Gastrocnemius medialis (tissue), 3 donors: ENCODE results near the genes TDRD9 and AKT1.

GRCh38 chr14:103556345-103556670, 6.1 kb downstream of the BAG5 start:
- PRO-cap: no peak
- RAMPAGE, long total RNA, 3 experiments: no peak in any of the 3 experiments

GRCh38 chr14:103698738-103699080, 16.5 kb downstream of the XRCC3 start:
- PRO-cap: no peak
- RAMPAGE, long total RNA, 3 experiments: no peak in any of the 3 experiments

DNA sequence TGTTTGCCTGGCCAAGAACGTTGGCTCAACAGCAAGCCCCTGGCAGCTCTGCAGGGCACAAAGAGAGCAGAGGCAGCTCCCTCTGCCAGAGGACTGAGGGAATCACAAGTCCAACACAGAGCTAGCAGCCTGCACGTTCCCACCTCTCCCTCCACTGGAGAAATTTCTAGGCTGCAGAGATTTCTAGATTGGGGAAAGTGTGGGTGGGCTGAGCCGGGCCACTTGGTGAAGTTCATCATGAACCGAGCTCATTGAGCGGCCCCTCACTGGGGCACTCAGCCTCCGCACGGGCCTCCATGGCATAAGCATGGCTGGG, 19.8 kb downstream of the ZFYVE21 start:
- PRO-cap: no peak
- RAMPAGE, long total RNA, 3 experiments: no peak in any of the 3 experiments

DNA sequence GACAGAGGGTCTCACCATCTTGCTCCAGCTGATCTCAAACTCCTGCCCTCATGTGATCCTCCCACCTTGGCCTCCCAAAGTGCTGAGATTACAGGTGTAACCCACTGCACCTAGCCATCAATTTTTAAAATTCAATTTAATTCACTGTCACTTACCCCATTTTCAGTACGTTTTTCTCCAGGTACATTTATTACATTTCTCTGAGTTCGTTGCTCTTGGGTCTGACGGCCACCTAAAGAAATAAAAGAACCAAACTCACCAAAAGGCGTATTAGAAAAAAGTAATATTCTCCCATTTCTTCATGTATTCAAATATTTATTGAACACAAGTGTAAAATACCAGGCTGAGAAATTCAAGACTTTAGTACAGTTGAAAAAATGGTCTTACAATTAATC, 63.0 kb downstream of the ZFYVE21 start:
- PRO-cap: no peak
- RAMPAGE, long total RNA, 3 experiments: no peak in any of the 3 experiments

DNA sequence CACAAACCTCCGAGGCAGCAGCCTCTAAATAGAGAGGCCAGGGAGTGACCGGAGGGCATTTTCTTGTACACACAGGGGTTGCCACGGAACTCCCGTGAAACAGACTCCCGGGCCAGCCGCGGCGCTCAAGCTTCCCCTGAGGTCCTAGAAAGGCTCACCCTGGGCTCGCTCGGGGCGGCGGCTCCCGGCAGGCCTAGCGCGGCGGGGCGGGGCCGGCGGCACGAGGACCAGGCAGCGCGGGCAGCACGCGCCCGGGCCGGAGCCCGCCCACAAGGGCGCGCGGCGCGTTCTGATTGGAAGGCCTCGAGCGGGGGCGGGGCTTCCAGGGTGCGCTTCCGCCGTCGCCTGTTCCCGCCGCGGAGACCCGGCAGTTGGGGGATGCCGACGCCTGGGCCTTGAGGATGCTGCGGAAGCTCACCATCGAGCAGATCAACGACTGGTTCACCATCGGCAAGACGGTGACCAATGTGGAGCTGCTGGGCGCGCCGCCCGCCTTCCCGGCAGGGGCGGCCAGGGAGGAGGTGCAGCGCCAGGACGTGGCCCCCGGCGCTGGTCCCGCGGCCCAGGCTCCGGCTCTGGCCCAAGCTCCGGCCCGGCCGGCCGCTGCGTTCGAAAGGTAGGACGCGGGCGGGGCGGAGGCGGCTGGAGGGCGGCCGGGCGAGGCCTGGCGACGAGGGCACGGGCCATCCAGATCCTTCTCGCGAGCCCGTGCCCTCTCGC, at the start of gene TDRD9:
TSS of gene TDRD9 (plus strand) at position 348 of the 720 bp plus-strand sequence.
- PRO-cap: no peak
- RAMPAGE, long total RNA, 3 experiments: no peak in any of the 3 experiments

DNA sequence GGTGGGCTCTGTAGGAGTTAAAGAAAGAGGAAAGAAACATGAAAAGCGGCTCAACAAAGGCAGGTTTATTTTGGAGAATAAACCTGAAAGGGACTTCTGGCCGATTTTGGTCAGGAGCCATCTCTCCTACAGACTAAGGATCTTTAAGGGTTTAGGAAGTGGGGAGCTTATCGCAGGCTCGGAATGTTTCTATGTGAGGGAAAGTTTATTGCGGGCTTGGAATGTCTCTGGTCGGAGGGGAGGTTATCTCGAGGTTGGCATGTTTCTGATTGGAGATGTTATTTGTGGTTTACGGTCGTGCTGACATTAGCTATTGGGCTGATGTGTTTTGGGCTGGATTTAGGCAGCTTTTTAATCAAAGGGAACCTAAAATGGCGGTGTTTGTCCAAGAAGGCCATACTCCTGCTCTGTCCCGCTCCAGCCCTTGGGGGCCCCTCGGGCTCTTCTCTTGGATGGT, 940 bp upstream of the ASPG start:
- PRO-cap: no peak
- RAMPAGE, long total RNA, 3 experiments: no peak in any of the 3 experiments

- PRO-cap: no peak
- RAMPAGE, long total RNA, 3 experiments: no peak in any of the 3 experiments
Measured at GRCh38 chr14:104150190-104150555, 11.8 kb downstream of the KIF26A start.

GRCh38 chr14:104581985-104582691, 2.6 kb downstream of the C14orf180 start:
- PRO-cap: no peak
- RAMPAGE, long total RNA, 3 experiments: no peak in any of the 3 experiments

DNA sequence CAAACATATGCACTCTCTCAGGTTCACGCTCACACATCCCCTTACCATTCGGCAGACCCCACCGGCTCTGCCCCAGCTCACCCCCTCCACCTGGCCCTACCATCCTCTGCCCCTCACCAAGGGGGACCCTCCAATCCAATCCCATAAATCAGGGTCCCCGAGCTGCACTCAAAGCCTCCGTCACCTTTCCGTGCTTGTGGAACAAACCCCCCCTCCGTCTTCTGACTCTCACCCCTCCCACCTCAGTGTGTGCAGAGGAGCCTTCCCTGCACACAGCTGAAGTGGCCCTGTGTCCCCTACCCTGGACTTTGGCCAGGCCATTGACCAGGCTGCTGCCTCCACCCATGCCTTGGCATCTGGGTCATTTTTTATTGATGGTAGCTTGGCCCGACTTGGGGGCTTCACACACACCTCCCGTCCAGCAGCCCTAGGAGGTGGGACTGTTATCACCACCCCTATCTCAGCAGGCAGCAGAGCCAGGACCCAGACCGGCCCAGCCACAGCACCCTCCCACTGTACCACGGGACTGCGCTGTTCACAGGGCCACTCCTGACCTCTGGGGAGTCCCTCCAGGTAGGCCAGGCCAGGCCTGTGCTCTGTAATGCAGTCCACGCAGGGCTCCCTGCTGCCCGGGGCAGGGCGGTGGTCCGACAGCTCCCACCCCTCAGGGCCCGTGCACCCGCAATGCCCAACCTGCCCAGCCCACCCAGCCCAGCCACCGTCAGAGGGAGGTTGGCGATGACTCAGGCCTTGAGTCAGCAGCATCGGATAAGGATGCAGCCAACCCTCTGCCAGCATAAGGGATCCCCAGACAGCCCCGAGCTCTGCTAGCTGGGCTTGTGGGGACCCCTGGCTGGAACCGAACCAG, 9.3 kb upstream of the INF2 start:
- PRO-cap: no peak
- RAMPAGE, long total RNA, 3 experiments: no peak in any of the 3 experiments

GRCh38 chr14:104695410-104695717, 5.9 kb downstream of the INF2 start:
- PRO-cap: no peak
- RAMPAGE, long total RNA, 3 experiments: no peak in any of the 3 experiments

DNA sequence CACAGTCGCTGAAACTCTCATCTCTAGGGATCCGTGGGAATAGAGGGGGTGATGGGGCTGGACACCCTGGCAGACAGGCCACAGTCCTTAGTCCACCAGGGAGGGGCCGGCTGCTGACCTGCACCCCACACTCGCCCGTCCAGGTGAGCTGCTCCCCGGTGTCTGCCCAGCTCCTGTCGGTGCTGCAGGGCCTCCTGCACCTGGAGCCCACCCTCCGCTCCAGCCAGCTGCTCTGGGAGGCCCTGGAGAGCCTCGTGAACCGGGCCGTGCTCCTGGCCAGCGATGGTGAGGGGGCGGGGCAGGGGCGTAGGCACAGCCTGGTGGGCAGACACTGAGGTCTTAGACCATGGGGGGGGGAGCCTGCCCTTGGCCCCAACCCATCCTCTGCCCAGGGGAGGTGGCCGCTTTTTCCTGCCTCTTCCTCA, 17.2 kb upstream of the ADSS1 start:
- PRO-cap: no peak
- RAMPAGE, long total RNA, 3 experiments: no peak in any of the 3 experiments

- PRO-cap: no peak
- RAMPAGE, long total RNA, 3 experiments: no peak in any of the 3 experiments
Measured at GRCh38 chr14:104789749-104790271, 5.7 kb downstream of the AKT1 start.

GRCh38 chr14:104793856-104794530, 1.6 kb downstream of the AKT1 start:
- PRO-cap: no peak
- RAMPAGE, long total RNA, 3 experiments: no peak in any of the 3 experiments

DNA sequence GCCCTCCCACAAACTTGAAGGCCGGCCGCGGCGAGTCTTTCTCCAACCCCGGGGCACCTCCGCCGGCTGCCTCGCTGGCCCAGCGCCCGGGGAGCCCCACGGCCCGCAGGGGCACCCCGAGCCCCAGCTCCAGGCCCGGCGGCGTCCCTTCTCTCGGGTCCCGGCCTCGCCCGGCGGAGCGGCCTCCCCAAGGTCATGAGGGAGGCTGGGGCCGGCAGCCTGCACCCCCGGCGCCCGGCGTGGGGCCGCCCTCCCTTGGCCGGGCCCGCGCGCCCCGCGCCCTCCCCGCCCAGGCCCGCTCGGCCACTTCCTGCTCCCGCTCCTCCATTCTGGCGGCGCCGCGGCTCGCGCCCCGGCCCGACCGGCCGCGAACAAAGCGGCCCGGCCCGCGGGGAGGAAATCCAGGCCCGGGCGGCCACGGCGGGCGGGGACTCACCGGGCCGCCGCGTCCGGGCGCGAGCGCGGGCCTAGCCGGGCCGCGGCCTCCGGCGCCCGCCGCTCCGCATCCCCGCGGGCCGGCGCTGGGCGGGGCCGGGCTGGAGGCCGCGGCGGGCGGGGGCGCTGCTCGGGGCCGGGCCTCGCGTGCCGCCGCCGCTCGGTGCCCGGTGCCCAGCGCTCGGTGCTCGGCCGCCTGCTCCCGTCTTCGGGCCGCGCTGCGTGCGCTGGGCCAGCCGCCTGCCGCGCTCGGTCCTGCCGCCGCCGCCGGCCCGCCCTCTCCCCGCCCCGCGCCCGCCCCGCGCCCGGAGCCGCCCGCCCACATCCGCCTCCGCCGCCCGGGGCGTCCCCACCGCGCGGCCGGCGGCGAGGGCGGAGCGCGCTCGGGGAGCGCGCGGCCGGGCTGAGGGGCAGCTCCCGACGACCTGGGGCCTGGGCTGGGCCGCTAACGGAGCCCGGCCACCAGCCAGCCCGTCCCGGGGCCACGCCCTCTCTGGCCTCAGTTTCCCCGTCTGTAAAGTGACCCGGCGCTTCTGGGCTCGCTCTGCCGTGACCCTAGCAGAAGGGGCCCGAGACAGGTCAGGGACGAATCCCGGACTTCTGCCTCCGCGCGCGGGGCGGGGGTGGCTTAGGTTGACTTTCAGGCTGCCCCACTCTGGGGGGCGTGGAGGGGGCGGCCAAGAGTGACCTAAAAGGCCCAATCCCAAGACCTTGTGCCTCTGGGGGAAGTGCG, at the start of gene AKT1:
TSS of gene AKT1 (minus strand) at position 701 of the 1,168 bp plus-strand sequence.
- PRO-cap: bidirectional peak, plus-strand start at position 787 of the sequence, minus-strand start at position 656 of the sequence
- RAMPAGE, long total RNA, 3 experiments: no peak in any of the 3 experiments

GRCh38 chr14:104799097-104799534, 1.8 kb upstream of the ZBTB42 start:
- PRO-cap: no peak
- RAMPAGE, long total RNA, 3 experiments: no peak in any of the 3 experiments

GRCh38 chr14:104872647-104873220, 7.7 kb downstream of the CEP170B start:
- PRO-cap: no peak
- RAMPAGE, long total RNA, 3 experiments: no peak in any of the 3 experiments

- PRO-cap: no peak
- RAMPAGE, long total RNA, 3 experiments: no peak in any of the 3 experiments
Measured at GRCh38 chr14:105019152-105019571, 1.7 kb downstream of the CDCA4 start.

DNA sequence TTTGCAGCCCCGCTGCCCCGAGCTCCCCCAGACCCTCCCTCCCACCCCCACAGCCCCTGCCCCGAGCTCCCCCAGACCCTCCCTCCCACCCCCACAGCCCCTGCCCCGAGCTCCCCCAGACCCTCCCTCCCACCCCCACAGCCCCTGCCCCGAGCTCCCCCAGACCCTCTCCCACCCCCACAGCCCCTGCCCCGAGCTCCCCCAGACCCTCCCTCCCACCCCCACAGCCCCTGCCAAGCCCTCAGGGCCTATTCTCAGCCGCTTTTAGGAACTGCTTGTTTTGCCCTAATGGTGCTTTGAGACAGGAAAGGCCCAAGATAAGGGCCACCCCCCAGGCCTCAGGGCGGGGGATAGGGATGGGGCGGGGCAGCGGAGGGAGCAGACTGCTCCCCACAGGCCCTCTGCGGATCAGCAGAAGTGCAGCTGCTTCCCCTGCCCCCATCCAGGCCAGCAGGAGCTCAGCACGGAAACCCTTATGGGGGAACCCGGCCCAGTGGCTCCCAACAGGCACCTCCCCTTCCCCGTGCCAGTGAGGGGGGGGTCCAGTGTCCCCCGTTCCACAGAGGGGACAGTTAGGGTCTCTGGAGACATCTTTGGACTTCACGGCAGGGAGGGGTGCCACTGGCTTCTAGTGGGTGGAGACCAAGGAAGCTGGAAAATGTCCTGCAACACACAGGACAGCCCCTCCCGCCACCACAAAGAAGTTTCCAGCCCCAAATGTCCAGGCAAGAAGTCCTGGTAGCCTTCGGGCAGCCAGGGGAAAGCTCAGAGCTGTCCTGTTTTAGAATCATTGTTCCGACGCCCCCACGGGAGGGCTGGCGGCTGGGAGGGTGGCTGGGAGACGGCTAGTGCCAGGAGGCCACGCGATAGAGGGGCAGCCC, 10.2 kb upstream of the GPR132 start:
- PRO-cap: no peak
- RAMPAGE, long total RNA, 3 experiments: no peak in any of the 3 experiments

- PRO-cap: no peak
- RAMPAGE, long total RNA, 3 experiments: no peak in any of the 3 experiments
Measured at GRCh38 chr14:105176914-105177601, 4.1 kb downstream of the NUDT14 start.

- PRO-cap: no peak
- RAMPAGE, long total RNA, 3 experiments: no peak in any of the 3 experiments
Measured at GRCh38 chr14:105193780-105194415, 12.8 kb upstream of the NUDT14 start.